ENCODE results near the gene RCCD1.

GRCh38 chr15:90954582-90955491, at the start of gene RCCD1:
TSS of gene RCCD1 (plus strand) at chr15:90954884.
- RRBS, 2 experiments, result 2% methylated on average over 10 to 19 of the region's 69 CpGs

- RRBS, 2 experiments, result no CpG with 5 or more reads among the region's 10 CpGs
Observed at GRCh38 chr15:90958911-90959729, 4.4 kb downstream of the RCCD1 start.

GRCh38 chr15:91032804-91033391, 10.5 kb upstream of the VPS33B start:
- RRBS, 2 experiments, result no CpG with 5 or more reads among the region's 10 CpGs

- RRBS, 2 experiments, result no CpG with 5 or more reads among the region's 8 CpGs
Observed at GRCh38 chr15:91561294-91561738, 292.2 kb upstream of the SLCO3A1 start.

GRCh38 chr15:91852293-91853166, 978 bp upstream of the SLCO3A1 start:
- RRBS, 2 experiments, result under 1% methylated on average over 7 of the region's 34 CpGs

GRCh38 chr15:92012217-92012451, 158.6 kb downstream of the SLCO3A1 start:
- RRBS, 2 experiments, result no CpG with 5 or more reads among the region's 3 CpGs

- RRBS, 2 experiments, result no CpG with 5 or more reads among the region's 7 CpGs
Observed at GRCh38 chr15:92104776-92105093, 251.2 kb downstream of the SLCO3A1 start.

DNA sequence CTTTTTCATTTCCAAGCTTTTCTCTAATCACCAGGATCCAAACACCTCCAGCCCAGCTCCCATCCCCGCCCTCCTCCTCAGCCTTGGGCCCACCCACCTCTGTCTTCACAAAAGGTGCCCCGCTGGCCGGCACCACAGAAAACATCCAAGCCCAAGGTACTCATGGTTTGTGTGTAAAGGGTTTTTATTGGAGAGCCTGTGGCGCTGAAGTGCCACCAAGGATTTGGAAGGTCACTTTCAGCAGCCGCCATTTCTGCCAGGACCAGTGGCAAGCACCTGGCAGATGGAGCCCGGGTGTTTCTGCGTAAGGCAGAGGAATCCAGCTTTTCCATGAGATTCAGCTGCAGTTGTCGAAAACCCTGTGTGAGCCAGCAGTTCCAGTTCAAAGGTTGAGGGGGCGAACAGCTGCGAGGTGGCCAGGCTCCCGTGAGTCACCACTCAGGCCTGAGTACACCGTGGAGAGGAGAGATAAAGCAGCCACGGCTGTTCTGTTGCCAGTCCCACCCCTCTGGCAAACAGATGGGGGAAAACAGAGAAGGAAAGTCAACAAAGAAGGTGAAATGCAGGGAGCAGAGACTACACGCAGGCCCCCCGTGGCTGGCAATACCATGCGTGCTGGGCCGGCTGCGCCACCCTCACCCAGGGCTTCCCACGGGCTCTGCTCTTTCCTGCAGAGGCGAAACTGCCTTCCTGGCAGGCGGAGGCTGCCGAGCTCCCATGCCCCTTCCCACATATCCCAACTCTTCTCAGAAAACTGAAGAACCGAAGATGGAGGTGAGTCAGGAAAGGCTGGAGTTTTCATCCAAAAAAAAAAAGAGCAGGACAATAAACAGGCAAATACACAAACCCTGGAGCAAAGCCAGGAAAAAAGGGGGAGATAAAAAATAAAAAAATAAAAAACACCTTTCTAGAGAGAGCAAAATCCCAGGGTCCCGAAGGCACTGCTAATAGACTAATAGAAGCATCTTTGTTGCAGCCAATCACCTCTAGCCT, 38.0 kb downstream of the FAM174B start:
- RRBS, 2 experiments, result no CpG with 5 or more reads among the region's 24 CpGs

- RRBS, 2 experiments, result no CpG with 5 or more reads among the region's 19 CpGs
Observed at GRCh38 chr15:92881727-92882486, 18.2 kb upstream of the CHD2 start.

DNA sequence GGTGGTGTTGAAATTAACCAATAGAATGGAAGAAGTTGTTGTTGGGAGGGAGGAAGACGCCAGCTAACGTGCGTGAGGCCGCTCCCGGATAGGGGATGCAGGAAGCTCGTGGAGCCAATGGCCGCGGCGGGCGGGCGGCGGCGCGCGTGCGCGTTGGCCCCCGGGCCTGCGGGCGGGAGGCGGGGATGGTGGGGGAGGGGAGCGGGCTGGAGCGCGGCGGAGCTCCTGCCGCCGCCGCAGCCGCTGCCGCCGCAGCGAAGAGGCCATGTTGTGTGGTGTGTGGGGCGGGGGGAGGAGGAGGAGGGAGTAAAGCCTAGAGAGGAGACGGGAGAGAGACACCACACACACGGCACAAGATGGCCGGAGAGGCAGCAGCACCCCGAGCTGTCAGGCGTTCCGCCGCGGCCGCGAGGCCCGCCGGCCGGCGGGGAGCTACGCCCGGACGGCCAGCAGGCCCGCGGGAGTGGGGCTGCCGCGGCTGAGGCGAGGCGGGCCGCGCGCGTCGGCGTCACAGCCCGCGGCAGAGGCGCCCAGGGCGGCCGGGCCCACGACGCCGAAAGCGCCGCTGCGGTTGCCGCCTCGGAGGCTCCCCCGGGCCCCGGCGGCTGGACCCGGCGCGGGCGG, 17.5 kb upstream of the CHD2 start:
- RRBS, 2 experiments, result 1 to 2% methylated on average over 42 of the region's 82 CpGs

- RRBS, 2 experiments, result no CpG with 5 or more reads among the region's 4 CpGs
Observed at GRCh38 chr15:92902533-92903603, 2.7 kb downstream of the CHD2 start.

DNA sequence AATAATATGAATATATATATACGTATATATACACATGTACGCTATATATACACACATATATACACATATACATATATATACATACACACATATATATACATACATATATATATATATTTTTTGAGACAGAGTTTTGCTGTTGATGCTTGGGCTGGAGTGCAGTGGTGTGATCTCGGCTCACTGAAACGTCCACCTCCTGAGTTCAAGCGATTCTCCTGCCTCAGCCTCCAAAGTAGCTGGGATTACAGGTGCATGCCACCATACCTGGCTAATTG, 18.6 kb downstream of the CHD2 start:
- RRBS, 2 experiments, result no CpG with 5 or more reads among the region's 5 CpGs

DNA sequence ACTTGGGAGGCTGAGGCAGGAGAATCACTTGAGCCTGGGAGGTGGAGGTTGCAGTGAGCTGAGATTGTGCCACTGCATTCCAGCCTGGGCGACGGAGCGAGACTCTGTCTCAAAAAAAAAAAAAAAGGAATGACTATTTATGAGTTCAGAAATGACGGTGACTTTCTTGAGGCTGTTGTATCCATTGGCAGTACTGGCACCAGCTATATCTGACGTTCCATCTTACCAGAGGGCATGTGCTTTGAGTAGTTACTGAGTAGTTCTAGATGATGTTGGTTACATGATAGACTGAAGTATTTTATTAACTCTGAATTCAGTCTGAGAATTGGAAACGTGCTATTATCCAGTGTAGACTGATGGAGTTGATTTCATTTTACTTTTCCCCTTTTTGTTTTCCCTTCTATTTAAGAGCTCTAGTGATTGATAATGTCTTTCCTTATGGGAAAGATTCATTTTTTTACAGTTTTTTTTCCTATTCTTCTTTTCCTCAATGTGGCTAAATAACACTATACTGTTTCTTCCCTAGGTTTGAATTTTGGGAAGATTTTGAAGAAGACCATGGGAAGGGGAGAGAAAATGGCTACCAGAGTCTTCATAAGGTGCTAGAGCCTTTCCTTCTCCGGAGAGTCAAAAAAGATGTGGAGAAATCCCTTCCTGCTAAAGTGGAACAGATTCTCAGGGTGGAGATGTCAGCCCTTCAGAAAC, 66.8 kb downstream of the CHD2 start:
- RRBS, 2 experiments, result no CpG with 5 or more reads among the region's 7 CpGs

GRCh38 chr15:92981067-92982145, 81.3 kb downstream of the CHD2 start:
- RRBS, 2 experiments, result no CpG with 5 or more reads among the region's 14 CpGs

DNA sequence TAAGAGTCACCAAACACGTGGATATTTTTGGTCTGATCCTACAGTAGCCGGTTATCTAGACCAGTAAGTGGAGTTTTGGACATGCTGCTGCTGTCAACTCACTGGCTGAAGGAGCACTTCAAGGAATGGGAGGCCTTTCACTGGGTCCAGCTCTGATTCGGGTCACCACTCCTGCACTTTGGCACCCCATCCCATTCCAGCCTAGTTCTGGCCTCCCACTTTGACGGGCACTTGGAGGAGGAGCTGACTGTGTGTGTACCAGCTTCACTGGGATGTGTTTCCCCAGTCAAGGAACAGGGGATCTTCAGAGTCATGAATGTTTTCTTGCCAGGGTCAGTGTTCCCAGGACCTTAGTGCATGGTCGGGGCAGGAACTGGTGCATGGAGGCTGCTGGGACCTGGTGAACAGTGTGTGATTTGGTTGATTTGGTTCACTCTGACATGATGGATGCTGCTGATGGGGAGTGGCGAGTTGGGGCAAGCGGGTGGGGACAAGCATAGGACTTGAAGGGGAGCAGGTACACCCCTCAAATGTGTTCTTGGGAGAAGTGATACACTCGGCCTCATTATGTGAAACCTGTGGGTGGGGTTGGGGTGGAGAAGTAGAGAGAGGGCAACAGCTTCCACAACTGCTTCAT, 64.2 kb downstream of the RGMA start:
- RRBS, 2 experiments, result no CpG with 5 or more reads among the region's 8 CpGs

- RRBS, 2 experiments, result no CpG with 5 or more reads among the region's 21 CpGs
Observed at GRCh38 chr15:93037241-93038100, 51.5 kb downstream of the RGMA start.

- RRBS, 2 experiments, result no CpG with 5 or more reads among the region's 4 CpGs
Observed at GRCh38 chr15:93067712-93067986, 21.4 kb downstream of the RGMA start.

- RRBS, 2 experiments, result no CpG with 5 or more reads among the region's 12 CpGs
Observed at GRCh38 chr15:93068309-93069231, 20.4 kb downstream of the RGMA start.